AG04449 (cell line): ENCODE results near the genes TNFRSF12A and ZNF75A.

GRCh38 chr16:3004677-3005309 lies 7.9 kb upstream of the CLDN9 start:
- RRBS: no CpG with 5 or more reads among the region's 42 CpGs

GRCh38 chr16:3008485-3009045 lies 4.2 kb upstream of the CLDN9 start:
- RRBS: no CpG with 5 or more reads among the region's 5 CpGs

- RRBS: 23% methylated on average over 10 of the region's 25 CpGs
Measured at GRCh38 chr16:3009400-3010304, 3.1 kb upstream of the CLDN9 start.

- RRBS: 2% methylated on average over 34 of the region's 59 CpGs
Measured at GRCh38 chr16:3020111-3020640, at the start of gene TNFRSF12A. TSS of gene TNFRSF12A (plus strand) at chr16:3020368.

- RRBS: no CpG with 5 or more reads among the region's 14 CpGs
Measured at GRCh38 chr16:3022151-3023059, 1.3 kb downstream of the HCFC1R1 start.

DNA sequence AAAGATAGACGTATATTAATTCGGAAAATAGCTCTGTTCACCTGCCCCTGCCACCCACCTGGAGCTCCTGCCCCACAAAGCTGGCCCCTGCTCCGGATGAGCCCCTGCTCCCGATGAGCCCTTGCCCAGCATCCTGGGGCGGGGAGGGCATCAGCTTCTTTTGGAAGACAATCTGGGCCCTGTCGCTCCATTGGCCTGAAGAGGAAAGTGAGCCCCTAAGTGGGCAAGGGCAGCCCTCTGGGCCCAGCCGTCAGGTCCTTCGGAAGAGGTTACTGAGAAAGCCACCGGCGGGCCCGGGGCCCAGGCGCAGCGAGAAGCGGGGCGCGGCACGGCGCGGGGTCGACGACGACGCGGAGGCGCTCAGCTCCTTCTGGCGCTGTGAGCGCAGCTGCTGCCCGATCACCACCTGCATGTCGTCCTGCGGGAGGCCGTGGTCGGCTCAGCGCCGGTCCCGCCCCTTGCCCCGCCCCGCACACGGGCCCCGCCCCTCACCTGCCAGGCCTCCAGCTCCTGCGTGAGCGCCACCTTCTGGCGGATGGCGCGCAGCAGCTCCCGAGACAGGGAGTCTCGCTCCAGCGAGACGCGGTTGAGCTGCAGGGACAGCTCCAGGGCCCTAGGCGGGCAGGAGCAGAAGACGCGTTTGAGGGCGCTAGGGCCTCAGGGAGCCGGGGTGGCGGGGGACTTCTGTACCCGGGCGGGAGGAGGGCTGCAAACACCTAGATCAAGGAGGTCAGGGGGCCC lies 4.2 kb downstream of the THOC6 start:
- RRBS: no CpG with 5 or more reads among the region's 57 CpGs

DNA sequence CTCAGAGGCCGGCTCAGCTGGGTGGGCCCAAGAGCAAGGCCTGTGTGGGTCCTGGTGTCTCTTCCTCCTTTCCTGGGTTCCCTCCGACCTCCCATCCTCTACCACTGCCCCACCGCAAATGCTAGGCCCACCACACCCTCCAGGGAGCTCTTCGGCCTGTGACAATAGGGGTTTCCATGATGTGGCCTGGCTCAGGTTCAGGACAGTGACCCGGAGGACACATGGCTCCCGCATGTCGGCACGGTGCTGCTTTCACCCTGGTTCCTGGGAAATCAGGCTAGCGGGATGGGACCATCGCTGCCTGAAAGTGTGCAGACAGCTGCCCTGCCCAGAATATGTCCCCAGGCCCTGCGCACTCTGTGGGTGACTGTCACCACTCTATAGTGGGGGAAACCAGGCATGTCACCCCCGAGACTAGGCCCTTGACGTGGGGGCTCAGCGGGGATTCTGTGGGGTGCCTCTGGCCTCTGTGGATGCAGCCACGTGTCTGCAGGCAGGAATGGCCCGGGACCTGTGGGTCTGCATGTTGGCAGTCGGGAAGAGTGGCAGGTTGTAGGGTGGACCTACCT lies 777 bp downstream of the IL32 start:
- RRBS: no CpG with 5 or more reads among the region's 17 CpGs

GRCh38 chr16:3152252-3153311 lies 17.8 kb downstream of the ZNF213 start:
- RRBS: 4% methylated on average over 3 of the region's 50 CpGs

- RRBS: no CpG with 5 or more reads among the region's 19 CpGs
Measured at GRCh38 chr16:3175499-3175957, 40.7 kb downstream of the ZNF213 start.

GRCh38 chr16:3216108-3216687 lies 18.8 kb downstream of the ZNF200 start:
- RRBS: no CpG with 5 or more reads among the region's 6 CpGs

- RRBS: 4% methylated on average over 42 of the region's 120 CpGs
Measured at GRCh38 chr16:3304850-3306200, at the start of gene ZNF75A. TSS of gene ZNF75A (plus strand) at chr16:3305497.

- RRBS: no CpG with 5 or more reads among the region's 7 CpGs
Measured at GRCh38 chr16:3578219-3578540, 977 bp upstream of the NLRC3 start.

GRCh38 chr16:3588823-3590060 lies 12.0 kb upstream of the NLRC3 start:
- RRBS: 90% methylated on average over 2 of the region's 56 CpGs

GRCh38 chr16:3640719-3641348 lies 13.7 kb upstream of the DNASE1 start:
- RRBS: no CpG with 5 or more reads among the region's 16 CpGs

GRCh38 chr16:3736529-3737061 lies 19.3 kb upstream of the TRAP1 start:
- RRBS: no CpG with 5 or more reads among the region's 12 CpGs

DNA sequence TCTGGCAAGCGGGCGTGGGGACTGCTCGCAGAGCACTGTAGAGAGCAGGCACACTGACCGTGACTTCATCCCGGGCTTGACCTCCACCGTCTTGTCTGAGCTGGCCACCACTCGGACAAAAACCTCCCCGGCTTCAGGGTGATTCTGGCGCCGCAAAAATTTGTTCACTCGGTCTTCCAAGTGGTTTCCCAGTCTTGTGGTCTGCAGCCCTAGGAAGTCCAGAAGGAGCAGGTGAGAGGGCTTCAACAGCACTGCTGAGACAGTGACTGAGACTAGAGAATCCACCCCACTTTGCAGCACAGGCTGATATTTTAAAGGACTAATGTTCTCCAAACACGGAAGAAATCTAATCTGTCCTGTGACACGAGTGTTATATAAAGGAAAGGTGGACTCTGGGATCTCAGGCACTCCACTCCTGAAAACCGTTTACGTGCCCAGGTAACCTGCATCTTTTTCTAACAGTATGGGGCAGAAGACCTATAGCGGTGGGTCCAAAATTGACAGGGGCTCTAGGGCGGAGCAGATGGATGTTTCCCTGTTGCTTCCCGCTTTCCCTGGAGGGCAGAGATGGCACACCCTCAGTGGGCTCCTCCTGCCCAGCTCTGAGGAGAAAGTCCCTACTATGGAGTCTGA lies 23.1 kb upstream of the TRAP1 start:
- RRBS: 94% methylated on average over 4 of the region's 18 CpGs

- RRBS: no CpG with 5 or more reads among the region's 42 CpGs
Measured at GRCh38 chr16:3881108-3881582, 632 bp upstream of the CREBBP start.

GRCh38 chr16:3891347-3891600 lies 10.8 kb upstream of the CREBBP start:
- RRBS: no CpG with 5 or more reads among the region's 3 CpGs

- RRBS: no CpG with 5 or more reads among the region's 5 CpGs
Measured at GRCh38 chr16:4021046-4021379, 95.2 kb downstream of the ADCY9 start.

- RRBS: no CpG with 5 or more reads among the region's 27 CpGs
Measured at GRCh38 chr16:4053138-4053918, 62.9 kb downstream of the ADCY9 start.